Right lobe of liver (tissue), 4 donors: ENCODE results near the genes WRNIP1, SERPINB1 and RIPK1.

GRCh38 chr6:2765248-2766352, at the start of gene WRNIP1:
WRNIP1 (plus strand) TSS chr6:2765393.
- PRO-cap, 4 experiments: peak in 4 of 4 experiments; most common plus-strand start chr6:2766016 (in 3); most common minus-strand start chr6:2765895 (in 2)
- RAMPAGE, long total RNA, 2 experiments: no peak in any of the 2 experiments

DNA sequence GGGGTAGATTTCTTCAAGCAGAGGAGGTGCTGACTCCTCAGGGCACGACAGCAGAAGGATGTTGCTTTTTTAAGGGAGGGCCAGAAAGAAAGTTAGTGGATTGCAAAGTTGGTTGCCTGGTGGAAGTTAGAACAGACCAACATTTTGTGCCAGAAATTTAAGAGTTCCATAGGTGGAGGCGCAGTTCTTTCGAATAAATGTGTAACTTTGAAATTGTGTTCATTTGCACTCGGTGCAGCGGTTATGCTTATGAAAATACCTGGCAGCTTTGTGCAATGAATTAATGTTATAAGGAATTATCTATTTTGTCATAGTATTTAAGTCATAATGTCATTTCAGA, 20.0 kb downstream of the WRNIP1 start:
- PRO-cap, 4 experiments: no peak in any of the 4 experiments
- RAMPAGE, long total RNA, 2 experiments: no peak in any of the 2 experiments

DNA sequence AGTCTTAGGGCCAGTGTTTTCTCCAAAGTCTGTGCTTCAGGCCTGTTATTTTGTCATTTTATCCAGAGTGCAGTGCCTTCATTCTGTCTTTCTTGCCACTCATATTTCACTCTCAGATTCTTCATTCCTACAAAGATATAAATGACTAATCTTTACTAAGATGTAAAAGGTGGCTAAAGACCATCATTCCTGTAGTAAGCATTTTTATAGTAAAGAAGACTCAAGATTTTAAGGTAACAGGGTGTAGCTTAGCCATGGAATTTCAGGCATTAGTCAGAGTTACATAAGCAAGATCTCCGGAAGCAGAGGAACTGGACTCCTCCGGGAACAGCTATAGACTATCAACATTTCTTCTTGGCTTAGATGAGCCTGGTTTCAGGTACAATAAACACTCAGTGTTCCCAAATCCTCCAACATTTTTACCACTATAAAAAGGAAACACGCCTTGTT, 23.8 kb downstream of the SERPINB1 start:
- PRO-cap, 4 experiments: no peak in any of the 4 experiments
- RAMPAGE, long total RNA, 2 experiments: no peak in any of the 2 experiments

DNA sequence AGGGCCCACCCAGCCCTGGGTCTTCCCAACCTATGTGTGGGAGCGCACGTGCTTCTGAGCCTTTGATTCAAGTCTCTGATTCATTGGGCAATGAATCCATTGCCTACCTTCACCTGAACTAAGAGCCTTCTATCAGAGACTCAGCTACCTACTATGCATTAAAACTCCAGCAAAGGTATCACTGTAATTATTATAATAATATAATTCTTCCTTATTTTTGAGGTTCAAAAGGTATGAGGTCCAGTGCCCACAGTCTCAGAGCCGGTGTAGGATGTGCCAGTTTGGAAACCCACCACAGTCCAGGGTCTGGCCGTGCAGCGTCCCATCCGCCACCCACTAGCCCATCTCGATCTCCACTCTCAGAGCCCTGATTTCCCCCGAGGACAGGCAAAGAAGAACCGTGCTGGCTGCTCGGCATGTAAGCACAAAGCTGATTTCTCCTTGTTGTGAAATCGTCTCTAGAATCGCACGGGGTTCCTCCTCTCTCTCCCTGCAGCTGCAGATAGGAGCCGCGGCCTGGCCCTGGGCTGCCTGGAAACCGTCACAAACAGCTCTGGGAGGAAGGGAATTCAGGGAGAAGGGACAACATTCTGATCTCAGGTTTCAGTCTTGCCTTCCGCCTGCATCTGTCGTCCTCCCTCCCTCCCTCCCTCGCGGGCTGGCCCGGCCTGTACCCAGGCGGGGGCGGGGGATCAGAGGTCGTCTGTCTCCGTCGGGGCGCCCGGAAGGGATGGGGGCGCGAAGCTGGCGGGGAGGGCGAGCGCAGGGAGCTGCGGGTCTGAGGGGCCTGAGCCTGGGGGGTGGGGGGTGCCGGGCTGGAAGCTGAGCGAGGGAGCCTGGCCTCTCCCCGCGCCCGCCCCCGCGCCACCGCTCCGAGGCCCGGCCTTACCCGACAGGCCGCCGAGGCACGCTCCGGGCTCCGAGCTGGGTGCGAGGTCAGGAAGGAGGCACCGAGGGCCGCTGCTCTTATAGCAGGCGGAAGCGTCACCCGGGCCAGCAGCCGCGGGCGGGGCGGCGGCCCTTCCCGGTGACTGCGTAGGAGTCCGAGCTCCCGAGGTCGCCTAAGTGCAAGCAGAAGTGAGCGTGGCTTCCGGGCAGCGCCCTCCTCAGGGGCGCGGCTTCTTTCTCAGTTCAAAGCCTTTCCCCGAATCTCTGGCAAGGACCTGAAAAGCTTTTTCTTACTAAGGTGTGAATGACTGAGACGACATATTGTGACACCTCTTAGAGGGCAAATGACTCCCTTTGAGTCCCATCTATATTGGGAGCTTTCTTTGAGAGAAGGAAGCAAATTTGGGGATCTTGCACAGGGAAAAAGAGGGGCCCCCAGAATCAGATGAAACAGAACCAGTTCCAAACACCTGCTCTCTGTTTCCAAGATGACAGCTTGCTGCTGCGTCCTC, at the start of gene SERPINB1:
Gene SERPINB1, minus strand, starts transcription at position 941 of the 1,400 bp plus-strand sequence.
- PRO-cap, 4 experiments: peak in 4 of 4 experiments; most common plus-strand start position 606 of the sequence (in 2); most common minus-strand start position 399 of the sequence (in 4)
- RAMPAGE, long total RNA, 2 experiments: start-site peak on the minus strand in 2 of 2 experiments, centred at positions 943 to 979 of the sequence, 185 to 1,039 reads per replicate

DNA sequence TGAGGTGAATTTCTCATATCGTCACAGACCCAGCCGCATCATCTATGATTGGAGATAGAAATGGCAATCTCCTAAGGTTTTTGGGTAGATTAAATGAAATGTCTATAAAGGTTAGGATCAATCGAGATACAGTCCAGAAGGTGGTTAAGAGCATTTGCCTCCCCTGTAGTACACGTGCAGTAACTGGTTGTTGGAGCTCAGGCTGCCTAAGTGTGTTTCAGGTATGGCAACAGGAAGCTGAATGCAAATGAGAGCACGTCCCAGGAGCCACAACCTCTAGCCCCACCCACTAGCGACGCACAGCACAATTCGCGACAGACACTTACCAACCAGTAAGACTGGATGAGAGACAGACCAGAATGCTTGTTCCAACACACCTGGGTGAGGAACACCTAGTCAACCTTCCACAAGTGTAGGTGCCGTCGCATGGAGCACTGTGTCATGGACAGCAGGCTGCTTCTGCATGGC, 7.1 kb upstream of the SERPINB1 start:
- PRO-cap, 4 experiments: peak in 1 of 4 experiments; most common plus-strand start position 335 of the sequence (in 1)
- RAMPAGE, long total RNA, 2 experiments: no peak in any of the 2 experiments

DNA sequence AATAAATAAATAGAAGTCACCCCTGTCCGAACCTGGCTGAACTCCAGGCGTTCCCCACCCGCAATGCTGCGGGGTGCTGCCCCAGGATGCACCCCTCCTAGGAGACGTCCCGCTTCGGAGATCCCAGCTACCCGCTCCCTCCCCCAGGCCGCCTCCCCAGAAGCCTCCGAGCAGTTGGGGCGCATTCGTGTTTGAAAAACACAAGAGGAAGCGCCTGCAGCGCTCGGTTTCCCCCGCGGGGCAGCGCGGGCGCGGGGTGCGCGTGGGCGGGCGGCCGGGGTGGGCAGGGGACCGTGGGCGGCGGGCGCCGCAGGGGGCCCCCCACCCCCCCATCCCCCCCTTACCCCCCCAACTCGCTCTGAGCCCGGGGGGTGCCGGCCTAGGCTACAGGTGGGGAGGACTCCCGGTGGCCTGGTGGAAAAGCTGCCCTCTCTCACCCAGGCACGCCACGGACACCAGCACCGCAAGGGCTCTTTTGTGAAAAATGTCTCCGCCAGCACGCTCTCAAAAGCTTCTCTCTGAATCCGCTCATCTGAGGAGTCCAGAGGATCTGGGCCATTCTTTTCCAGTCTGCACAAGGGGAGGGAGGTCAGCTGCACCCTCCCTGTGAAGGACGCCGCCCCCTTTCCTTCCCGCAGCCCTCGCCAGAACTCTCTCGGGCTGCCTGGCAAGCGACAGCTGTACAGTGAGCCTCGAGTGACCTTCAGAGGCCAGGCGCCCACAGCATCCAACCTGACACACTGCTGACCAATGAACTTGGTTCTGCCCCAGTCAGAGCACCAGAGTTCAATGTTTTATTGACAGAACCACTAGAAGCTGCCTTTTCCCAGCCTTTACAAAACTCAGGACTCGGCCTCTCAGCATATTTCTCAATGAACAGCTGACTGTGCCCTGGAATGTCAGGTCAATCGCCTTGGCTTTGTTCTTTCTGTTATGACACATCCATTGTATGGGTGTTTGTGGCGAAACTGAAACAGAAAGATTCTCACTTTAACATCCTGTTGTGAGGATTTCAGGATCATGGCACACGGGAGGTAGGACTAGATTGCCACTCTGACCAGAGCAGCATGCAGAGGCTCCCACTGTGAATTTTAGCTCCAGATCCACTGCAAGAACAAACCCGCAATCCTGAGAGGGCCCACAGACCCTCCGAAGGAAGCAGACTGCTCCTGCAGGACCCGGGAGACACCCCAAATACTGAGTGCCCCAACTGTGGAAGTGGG, 26.8 kb downstream of the SERPINB9 start:
- PRO-cap, 4 experiments: peak in 4 of 4 experiments; most common plus-strand start position 1,006 of the sequence (in 3); most common minus-strand start position 654 of the sequence (in 2)
- RAMPAGE, long total RNA, 2 experiments: no peak in any of the 2 experiments

DNA sequence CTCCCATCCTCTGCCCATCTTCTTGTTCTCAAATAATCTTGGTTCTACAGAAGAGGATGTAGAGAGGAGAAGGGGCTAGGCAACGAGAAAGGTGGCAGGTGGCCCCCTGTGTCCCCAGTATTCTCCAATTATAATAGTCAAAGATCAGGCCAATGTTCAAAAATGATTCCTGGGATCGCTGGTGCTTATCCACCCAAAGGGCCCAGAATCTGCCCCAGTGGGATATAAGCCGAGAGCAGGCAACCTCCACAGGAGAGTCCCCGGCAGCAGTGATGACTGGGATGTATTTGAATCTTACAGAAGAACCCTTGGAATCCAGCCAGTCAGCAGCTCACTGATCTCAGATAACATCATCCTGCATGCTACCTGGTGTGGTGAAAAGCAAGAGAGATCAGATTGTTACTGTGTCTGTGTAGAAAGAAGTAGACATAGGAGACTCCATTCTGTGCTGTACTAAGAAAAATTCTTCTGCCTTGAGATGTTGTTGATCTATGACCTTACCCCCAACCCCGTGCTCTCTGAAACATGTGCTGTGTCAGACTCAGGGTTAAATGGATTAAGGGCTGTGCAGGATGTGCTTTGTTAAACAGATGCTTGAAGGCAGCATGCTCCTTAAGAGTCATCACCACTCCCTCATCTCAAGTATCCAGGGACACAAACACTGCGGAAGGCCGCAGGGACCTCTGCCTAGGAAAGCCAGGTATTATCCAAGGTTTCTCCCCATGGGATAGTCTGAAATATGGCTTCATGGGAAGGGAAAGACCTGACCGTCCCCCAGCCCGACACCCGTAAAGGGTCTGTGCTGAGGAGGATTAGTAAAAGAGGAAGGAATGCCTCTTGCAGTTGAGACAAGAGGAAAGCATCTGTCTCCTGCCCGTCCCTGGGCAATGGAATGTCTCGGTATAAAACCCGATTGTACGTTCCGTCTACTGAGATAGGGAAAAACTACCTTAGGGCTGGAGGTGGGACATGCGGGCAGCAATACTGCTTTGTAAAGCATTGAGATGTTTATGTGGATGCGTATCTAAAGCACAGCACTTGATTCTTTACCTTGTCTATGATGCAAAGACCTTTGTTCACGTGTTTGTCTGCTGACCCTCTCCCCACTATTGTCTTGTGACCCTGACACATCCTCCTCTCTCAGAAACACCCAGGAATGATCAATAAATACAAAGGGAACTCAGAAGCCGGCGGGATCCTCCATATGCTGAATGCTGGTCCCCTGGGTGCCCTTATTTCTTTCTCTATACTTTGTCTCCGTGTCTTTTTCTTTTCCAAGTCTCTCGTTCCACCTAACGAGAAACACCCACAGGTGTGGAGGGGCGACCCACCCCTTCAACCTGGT, 5.7 kb upstream of the SERPINB9 start:
- PRO-cap, 4 experiments: no peak in any of the 4 experiments
- RAMPAGE, long total RNA, 2 experiments: no peak in any of the 2 experiments

- PRO-cap, 4 experiments: no peak in any of the 4 experiments
- RAMPAGE, long total RNA, 2 experiments: no peak in any of the 2 experiments
Measured at GRCh38 chr6:2947265-2947830, 24.0 kb downstream of the SERPINB6 start.

- PRO-cap, 4 experiments: no peak in any of the 4 experiments
- RAMPAGE, long total RNA, 2 experiments: no peak in any of the 2 experiments
Measured at GRCh38 chr6:2955470-2955768, 15.9 kb downstream of the SERPINB6 start.

DNA sequence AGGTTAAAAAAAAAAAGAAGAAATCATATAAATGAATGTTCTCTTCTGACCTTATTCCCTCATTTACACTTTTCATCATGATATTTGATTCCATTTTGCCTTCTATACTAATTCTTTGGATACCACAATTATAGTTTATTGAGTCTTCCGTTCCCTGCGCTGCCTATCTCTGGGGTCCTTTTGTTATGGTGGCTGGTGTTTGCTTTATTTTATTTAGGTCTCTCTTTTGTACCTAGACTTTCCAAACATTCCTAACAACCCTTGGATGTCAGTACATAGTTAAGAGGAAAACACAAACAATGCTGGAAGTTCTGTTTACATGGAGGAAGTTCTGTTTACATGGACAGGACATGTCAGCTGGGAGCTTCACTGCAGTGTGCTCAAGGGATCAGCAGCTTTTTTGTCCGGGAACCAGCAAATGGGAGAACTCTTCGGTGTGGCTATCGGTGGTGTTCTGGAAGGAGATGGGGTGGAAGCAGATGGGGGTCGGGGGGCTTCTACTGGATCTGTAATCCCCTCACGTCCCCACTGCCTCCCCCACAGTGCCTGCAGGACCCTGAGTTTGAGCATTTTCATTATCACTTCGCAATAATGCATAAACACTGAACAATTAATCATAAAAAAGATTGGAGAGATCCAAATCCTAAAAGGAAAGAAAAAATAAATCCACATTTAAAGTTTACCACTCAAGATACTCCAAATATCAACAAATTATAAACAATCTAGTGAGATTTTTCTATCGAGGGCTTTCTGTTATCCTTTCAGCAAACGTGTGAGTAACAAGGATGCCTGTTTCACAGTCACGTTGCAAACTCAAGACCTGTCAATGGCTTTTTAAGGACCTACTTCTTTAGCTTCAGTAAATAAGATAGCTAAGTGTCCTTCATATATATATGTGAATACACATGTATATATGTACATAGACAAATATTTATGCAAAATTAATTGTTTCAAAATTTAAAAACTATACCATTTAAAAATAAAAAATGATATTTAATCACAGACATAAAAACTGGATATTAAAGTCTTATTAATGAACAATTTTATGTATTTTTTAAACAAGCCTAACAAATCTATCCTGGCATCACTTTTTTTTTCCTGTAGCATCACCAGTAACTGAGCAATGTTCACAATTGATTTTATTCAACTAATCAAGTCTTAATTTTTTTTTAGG, 2.5 kb downstream of the SERPINB6 start:
- PRO-cap, 4 experiments: no peak in any of the 4 experiments
- RAMPAGE, long total RNA, 2 experiments: no peak in any of the 2 experiments

DNA sequence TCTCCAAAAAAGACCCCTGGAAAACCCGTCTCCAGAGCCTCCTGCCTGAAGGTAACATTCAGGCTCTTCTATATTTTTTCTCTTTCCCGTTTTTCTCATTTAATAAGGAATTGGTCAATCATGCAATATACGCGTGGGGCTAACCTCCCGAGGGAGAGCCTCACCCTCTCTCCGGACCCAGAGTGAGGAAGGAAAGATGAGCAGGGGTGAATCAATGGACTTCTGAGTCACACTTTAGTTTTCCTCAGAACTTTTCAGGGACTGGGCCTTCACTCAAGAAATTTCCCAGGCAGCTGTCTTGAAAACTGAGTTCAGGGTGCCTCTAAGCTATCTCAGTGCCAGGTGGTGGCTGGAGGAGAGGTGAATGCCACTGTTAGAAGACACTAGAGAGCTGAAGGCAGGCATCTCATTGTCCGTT, 5.1 kb upstream of the SERPINB6 start:
- PRO-cap, 4 experiments: no peak in any of the 4 experiments
- RAMPAGE, long total RNA, 2 experiments: no peak in any of the 2 experiments

DNA sequence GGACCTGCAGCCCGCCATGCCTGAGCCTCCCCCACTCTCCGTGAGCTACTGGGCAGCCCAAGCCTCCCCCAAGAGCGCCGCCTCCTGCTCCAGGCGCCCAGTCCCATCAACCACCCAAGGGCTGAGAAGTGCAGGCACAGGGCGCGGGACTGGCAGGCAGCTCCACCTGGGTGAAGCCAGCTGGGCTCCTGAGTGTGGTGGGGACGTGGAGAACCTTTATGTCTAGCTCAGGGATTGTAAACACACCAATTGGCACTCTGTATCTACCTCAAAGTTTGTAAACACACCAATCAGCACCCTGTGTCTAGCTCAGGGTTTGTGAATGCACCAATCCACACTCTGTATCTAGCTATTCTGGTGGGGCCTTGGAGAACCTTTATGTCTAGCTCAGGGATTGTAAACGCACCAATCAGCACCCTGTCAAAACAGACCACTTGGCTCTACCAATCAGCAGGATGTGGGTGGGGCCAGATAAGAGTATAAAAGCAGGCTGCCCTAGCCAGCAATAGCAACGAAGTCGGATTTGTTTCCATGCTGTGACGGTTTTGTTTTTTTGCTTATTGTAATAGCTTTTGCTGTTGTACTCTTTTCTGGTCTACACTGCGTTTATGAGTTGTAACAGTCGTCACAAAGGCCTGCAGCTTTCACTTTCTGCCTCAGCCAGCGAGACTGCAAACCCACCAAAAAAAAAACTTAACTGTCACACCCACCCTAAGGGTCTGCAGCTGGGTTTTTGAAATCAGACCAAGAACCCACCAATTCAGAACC, 28.4 kb downstream of the NQO2 start:
- PRO-cap, 4 experiments: peak in 1 of 4 experiments; most common plus-strand start position 508 of the sequence (in 1)
- RAMPAGE, long total RNA, 2 experiments: no peak in any of the 2 experiments

GRCh38 chr6:3053341-3054037, 14.8 kb upstream of the RIPK1 start:
- PRO-cap, 4 experiments: peak in 4 of 4 experiments; most common plus-strand start chr6:3053913 (in 3); most common minus-strand start chr6:3053758 (in 4)
- RAMPAGE, long total RNA, 2 experiments: no peak in any of the 2 experiments

GRCh38 chr6:3068040-3069254, at the start of gene RIPK1:
RIPK1 (plus strand) TSS chr6:3068494.
- PRO-cap, 4 experiments: peak in 4 of 4 experiments; most common plus-strand start chr6:3069060 (in 4); most common minus-strand start chr6:3068841 (in 4)
- RAMPAGE, long total RNA, 2 experiments: no peak in any of the 2 experiments

DNA sequence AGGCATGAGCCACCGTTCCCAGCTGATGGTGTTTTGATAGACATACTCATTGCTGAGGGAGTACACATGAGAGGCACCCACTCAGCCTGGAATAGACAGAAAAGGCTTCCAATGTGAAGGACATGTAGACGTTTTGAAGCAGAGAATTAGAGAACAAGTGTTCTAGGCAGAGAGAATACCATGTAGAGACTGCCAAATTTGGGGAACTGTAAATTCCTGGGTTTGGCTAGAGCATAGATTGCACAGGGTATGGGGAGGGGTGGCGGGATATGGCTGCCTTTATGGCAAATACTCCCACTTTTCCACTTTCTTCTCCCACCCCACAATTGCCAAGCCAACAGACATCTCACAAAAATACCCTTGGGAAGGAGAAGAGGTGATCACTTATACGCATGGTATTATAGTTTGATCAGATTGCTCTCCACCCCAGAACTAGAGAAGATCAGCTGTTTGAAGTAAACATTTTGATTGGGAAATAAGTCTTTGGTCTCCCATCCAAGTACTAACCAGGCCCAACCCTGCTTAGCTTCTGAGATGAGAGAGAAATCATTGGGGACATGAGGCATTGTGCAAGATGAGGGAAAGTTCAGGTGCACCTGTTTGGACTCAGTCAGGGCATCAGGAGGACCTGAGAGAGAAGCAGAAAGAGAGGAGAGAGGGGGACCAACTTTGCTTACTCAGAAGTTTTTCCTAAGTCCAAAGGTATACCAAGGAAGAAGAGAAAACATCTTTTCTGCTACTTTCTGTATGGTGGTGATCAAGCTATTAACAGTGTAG, 11.2 kb downstream of the RIPK1 start:
- PRO-cap, 4 experiments: no peak in any of the 4 experiments
- RAMPAGE, long total RNA, 2 experiments: no peak in any of the 2 experiments

DNA sequence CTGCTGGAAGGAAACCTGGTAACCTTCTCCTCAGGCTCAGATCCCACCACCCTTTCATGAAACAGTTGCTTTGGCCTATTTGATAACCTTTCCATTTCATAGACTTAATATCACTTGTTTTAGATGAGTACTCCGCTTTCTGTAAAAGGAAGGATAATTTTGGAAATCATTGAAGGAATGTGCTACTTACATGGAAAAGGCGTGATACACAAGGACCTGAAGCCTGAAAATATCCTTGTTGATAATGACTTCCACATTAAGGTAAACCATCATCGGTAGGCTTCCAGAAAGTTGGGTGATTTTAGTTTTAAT, 12.5 kb downstream of the RIPK1 start:
- PRO-cap, 4 experiments: no peak in any of the 4 experiments
- RAMPAGE, long total RNA, 2 experiments: no peak in any of the 2 experiments

DNA sequence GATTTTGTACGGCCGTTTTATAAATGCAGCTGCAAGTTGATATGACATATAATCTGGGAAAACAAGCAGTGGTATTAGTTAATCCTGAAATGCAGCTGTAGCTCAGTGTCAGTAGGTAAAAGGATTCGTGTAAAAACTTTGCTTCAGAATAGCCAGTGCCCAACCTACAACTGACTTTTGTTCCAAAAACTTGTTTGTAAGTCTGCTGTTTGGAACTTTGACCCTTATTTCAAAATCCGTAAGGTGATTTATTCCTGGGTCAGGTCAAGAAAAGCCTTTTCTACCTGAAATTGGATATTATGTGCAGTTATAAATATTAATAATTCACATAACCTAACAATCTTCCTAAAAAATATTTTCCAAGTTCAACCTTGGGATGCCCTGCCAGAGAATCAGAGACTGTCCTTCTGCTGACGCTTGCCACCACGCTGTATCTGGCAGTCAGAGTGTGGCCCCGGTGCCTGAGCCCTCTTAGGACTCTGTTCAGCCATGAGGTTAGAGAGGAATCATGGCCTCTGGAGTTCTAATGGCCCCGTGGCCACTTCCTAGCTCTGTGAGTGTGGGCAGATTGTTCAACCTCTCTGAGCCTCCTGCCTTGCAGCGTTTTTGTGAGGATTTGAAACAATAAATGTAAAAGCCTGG, 2.1 kb downstream of the BPHL start:
- PRO-cap, 4 experiments: peak in 3 of 4 experiments; most common plus-strand start position 246 of the sequence (in 1); most common minus-strand start position 172 of the sequence (in 3)
- RAMPAGE, long total RNA, 2 experiments: no peak in any of the 2 experiments

DNA sequence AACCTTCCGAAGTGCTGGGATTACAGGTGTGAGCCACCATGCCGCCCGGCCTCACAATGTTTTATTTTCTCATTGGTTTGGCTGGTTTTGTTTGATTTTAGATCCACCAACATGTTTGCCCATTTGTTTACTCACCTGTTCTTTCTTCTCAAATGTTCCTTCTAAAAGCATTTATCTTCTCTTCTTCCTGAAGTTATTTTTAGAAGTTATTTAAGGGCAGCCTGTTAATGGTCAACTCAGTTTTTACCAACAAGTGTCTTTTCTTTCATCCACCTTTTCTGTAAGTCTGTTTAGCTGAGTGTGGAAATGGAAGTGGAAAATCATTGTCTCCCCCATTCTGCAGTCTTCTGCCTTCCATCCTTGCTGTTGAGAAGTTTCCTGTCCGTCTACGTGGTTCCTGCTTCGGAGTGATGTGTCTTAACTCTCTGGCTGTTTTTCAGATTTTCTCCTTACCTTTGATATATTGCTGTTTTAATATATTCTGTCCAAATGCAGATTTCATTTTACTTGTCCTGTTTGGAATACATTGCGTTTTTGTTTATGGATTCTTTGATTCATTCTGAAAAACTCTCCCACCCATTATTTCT, 16.6 kb downstream of the BPHL start:
- PRO-cap, 4 experiments: peak in 2 of 4 experiments; most common plus-strand start position 202 of the sequence (in 1); most common minus-strand start position 63 of the sequence (in 2)
- RAMPAGE, long total RNA, 2 experiments: no peak in any of the 2 experiments

GRCh38 chr6:3136987-3137908, 18.7 kb downstream of the BPHL start:
- PRO-cap, 4 experiments: peak in 2 of 4 experiments; most common plus-strand start chr6:3137668 (in 2); most common minus-strand start chr6:3137614 (in 2)
- RAMPAGE, long total RNA, 2 experiments: no peak in any of the 2 experiments

DNA sequence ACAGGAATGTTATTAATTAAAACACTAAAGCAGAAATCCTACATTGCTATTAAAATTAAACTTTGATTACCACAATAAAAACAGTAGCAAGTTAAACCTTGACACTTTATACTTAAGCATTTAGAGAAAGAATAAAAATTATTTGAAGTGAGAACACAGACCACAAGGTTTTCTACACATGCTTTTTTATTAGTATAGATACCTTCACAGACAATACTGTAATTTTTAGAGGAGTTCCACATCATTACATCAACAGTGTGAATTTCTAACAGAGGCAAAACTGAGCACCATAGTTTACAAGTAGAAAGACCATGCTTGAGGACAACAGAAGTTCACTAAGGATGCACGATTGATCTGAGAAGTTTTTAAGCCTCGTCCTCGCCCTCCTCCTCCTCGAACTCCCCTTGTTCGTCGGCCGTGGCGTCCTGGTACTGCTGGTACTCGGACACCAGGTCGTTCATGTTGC, 3.8 kb downstream of the TUBB2A start:
- PRO-cap, 4 experiments: no peak in any of the 4 experiments
- RAMPAGE, long total RNA, 2 experiments: no peak in any of the 2 experiments